ENCODE data around the gene TXNRD2.

DNA sequence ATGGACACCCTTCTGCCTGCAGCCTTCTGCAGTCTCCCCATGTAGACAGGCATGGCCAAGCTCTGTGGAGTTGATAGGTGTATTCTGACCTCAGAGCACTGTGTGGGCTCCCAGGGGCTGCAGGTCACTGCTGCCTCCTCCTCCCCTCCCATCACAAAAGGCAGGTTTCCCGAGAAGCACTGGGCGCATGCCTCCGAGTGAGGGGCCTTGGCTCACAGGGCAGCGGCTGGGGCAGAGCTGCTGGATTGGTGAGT lies 2.9 kb downstream of the TUBA8 start:
- PRO-cap, 2 experiments, result peak in 2 of 2 experiments; most common plus-strand start position 196 of the sequence (in 2); most common minus-strand start position 155 of the sequence (in 2)

DNA sequence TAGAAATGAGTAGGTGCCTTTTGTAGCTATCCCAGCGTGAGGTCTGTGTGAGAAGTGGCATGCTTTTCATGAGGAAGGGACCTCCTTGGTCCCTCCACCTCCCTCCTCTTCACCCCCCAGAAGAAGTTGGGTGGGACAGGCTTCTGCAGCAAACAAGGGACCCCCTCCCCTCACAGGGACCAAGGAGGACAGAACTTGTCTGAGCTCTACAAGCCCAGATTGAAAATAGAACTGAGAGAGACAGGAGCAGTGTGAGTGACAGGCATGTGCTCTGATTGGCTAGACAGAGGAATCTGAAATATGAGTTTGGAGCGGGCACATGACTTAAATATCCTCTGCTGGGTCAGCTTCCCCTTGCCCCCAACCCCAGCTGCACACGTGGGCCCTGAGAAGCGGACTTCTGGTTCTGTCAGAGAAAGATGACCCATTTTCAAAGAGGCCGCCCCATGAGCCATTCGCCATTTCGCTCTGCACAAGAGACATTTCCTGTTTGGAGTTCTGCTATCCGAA lies 5.2 kb downstream of the TUBA8 start:
- PRO-cap, 2 experiments, result peak in 2 of 2 experiments; most common plus-strand start position 369 of the sequence (in 1); most common minus-strand start position 221 of the sequence (in 2)

DNA sequence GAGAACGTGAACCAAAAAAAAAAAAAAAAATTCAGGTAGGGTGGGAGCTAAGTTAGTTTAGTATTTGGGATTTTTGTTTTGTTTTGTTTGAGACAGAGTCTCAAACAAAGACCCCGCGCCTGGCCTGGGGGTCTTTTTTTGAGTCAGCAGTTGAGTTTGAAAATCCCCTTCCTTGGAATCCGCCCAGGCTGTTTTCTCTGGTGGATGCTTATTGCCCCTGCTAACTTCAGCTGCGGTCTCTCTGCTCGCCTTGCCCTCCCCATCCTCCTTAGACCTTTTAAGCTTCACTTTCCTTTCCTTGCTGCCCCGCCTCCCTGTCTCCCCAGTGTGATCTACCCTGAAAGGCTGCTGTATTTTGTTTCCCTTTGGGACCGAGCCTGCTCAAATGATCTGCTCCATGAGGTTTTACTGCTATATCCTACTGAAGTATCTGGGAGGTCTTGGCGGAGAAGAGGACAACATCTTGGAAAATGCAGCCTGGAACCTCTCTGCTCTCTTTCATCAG lies 2.5 kb downstream of the USP18 start:
- PRO-cap, 2 experiments, result no peak in any of the 2 experiments

DNA sequence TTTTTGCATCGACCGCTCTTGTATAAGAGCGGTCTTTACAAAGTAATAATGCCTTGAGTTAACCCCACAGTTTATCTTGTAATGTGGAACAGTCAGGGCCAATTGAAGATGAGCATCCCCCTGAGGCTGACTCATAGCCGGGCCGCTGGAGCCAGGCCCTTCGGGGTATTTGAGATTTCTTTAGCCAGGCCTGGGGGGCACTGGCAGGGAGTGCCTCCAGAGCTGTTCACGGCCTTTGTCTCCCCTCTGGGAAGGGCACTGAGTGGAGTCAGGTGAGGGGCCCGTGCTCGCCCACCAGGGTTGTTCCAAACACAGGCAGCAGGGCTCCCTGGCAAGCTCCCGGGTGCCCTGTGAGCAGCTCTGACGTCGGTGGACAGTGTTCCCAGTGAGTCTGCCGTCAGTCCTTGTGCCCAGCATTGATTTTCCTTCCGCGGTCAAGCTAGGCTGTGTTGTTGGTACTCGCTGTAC lies 14.6 kb upstream of the PRODH start:
- PRO-cap, 2 experiments, result no peak in any of the 2 experiments

- PRO-cap, 2 experiments, result no peak in any of the 2 experiments
Observed at GRCh38 chr22:19062604-19063449, 59.4 kb downstream of the DGCR2 start.

DNA sequence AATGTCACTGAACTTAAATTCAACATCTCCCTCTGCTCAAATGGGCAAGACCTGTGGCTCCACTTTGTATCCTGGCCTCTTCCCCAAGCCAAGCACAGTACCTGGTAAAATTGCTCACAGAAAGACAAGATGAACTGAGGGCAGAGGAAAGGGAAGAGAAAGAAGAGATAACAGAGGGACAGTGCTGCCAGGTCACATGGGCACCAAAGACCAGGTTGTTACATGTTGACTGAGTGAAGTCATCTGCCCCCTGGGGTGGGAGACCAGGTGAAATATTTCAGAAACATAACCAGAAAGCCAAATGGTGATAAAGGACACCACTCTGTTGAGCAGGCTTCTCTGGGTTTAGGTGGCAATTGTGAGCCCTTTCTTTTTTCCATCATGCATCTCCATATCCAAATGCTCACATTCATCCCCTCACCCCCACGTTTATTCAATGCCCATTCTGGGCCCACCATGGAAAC lies 51.8 kb downstream of the DGCR2 start:
- PRO-cap, 2 experiments, result no peak in any of the 2 experiments

GRCh38 chr22:19292980-19293187 lies 1.4 kb upstream of the CLTCL1 start:
- PRO-cap, 2 experiments, result no peak in any of the 2 experiments

DNA sequence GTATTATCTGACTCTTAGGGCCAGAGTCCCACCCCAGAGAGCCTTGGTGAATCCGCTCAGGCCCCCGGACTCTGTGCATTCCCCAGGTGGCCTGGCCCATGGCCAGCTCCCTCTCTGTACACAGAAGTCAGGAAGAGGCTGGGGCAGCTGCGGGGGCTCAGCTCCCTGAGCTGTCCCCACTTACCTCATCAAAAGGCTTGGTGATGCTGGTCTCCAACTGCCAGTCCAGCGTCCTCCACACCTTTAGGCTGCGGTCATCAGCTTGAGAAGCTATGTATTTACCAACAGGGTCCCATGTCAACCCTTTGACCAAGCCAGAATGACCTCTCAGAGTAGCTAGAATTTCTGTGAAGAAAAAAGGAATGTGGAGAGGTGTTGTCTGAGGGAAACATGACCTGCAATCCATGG lies 34.9 kb downstream of the HIRA start:
- PRO-cap, 2 experiments, result no peak in any of the 2 experiments

GRCh38 chr22:19404730-19405462 lies 26.6 kb downstream of the HIRA start:
- PRO-cap, 2 experiments, result no peak in any of the 2 experiments

DNA sequence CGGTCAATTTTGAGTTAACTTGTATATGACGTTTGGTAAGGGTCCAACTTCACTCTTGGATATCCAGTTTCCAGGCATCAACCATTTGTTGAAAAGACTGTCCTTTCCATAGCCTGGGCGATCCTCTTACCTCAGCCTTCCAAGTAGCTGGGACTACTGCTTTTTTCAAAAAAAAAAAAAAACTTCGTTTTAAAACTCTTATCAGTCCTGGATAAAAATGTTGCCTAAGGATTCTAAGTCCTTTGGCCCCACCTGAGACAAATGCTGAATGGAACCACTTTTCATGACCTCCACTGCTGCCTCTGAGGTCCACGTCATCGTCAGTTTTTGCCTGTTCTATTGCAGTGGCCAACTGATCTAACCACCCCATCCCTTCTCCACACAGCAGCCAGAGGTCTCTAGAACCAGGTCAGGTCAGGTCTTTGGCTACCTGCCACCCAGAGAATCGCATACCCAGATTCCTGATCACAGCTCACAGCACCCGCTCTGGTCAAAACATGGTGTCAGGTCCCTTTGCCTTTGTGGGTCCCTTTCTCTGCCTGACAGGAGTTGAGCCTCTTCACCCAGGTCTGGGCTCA lies 7.2 kb downstream of the C22orf39 start:
- PRO-cap, 2 experiments, result no peak in any of the 2 experiments

GRCh38 chr22:19446180-19446821 lies 1.2 kb downstream of the C22orf39 start:
- PRO-cap, 2 experiments, result no peak in any of the 2 experiments

- PRO-cap, 2 experiments, result no peak in any of the 2 experiments
Observed at GRCh38 chr22:19632628-19633140, 81.6 kb upstream of the SEPTIN5 start.

DNA sequence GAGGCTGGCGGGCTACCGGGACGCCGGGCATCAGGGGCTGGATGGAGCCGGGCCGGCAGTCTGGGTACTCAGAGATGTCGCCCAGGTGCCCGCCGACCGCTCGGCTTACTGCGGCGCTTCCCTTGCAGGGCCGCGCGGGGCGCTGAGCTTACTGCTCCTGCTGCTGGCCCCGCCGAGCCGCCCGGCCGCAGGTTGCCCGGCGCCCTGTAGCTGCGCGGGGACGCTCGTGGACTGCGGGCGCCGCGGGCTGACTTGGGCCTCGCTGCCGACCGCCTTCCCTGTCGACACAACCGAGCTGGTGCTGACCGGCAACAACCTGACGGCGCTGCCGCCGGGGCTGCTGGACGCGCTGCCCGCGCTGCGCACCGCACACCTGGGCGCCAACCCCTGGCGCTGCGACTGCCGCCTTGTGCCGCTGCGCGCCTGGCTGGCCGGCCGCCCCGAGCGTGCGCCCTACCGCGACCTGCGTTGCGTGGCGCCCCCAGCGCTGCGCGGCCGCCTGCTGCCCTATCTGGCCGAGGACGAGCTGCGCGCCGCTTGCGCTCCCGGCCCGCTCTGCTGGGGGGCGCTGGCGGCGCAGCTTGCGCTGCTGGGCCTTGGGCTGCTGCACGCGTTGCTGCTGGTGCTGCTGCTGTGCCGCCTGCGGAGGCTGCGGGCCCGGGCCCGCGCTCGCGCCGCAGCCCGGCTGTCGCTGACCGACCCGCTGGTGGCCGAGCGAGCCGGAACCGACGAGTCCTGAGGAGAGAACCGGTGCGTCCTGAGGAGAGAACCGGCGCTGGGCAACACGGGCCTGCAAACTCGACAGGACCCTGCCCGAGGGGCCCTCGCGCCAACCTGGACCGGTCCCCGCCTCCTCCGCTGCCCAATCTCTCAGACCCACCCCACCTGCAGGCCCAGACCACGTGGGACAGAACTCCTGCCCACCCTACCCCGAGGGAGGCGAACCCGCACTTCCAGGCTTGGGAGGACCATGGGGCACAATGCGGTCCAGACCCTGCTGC lies 687 bp downstream of the GP1BB start:
- PRO-cap, 2 experiments, result peak in 2 of 2 experiments; most common plus-strand start position 388 of the sequence (in 1); most common minus-strand start position 401 of the sequence (in 2)

DNA sequence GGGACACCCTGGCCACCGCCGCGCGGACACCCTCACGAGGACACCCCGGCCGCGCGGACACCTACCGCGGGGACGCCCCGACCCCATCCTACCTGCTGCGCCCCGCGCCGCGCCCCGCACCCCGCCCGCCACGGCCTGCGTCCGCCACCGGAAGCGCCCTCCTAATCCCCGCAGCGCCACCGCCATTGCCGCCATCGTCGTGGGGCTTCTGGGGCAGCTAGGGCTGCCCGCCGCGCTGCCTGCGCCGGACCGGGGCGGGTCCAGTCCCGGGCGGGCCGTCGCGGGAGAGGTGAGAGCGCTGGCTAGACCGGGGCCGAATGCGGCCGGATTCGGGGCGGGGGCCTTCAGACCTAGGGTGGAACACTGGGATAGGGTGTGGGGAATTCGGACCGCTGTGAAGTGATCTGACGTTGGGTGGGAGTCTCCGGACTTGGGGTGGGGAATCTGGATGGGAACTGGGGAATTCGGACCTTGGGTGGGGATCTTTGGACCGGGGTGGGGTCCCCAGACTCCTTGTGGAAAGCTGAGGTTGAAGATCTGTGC lies at the start of gene TXNRD2:
Gene TXNRD2, minus strand, starts transcription at position 210 of the 543 bp plus-strand sequence.
- PRO-cap, 2 experiments, result peak in 2 of 2 experiments; most common plus-strand start position 263 of the sequence (in 2); most common minus-strand start position 210 of the sequence (in 2)

DNA sequence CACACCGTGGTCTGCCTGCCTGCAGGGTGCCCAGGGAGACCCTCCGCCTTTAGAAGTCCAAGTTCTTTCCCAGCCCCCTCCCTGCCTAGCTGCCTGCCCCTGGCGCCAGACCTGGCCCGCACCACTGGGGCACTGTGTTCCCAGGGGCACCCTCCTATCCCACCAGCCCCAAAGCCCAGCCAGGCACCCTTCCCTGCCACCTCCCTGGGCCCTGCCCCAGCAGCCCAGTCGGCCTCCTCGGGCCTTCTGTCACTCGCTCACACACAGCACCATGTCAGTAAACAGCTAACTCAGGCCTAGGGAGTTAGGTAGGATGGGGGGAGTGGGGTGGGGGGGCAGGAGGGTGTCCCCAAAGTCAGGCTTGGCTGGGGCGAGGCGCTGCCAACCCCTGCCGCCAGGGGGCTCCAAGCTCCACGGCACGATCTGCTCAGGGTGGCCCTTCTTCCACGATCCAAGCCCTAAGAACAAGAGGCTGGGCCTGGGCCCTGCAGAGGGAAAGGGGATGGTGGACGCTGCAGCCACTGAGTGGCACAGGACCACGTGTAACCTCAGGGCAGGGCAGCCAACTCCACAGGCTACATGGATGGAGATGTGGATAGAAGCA lies 28.7 kb upstream of the TXNRD2 start:
- PRO-cap, 2 experiments, result no peak in any of the 2 experiments

DNA sequence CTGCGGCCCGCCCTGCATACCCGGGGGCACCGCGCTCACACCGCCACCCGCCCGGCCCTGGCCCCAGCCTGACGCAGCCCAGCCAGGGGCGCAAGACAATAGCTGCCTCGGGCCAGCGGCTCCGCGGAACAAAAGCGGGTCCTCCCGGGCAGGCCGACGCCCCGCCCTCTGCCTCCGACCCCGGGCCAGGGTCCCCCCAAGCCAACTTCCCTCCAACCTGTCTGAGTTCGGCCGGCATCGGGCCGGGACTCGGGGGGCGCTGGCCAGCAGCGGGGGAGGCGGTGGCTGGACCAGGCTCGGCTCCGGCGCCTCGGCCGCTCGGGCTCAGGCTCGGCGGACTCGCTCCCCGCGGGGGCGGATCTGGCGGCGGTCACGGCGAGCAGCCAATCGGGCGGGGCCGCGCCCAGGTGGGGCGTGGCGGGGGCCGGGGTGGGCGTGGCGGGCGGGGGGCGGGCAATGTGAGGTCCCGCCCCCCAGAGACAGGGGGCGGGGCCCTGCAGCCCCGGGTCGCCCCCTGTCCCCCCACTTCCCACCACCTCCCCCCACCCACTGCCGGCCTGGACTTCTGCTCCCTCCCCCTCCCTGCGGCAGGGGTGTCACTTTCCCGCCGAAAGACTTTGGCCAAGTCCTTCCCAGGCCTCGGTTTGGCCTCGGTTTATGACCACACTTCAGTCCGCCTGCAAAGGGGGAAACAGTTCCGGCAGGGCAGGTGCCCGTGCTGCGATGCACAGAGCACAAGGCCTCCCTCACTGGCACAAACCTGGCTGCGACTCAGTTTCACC lies 29.6 kb downstream of the ARVCF start:
- PRO-cap, 2 experiments, result peak in 2 of 2 experiments; most common minus-strand start position 312 of the sequence (in 2)

GRCh38 chr22:20033246-20033805 lies 12.4 kb downstream of the TANGO2 start:
- PRO-cap, 2 experiments, result no peak in any of the 2 experiments

DNA sequence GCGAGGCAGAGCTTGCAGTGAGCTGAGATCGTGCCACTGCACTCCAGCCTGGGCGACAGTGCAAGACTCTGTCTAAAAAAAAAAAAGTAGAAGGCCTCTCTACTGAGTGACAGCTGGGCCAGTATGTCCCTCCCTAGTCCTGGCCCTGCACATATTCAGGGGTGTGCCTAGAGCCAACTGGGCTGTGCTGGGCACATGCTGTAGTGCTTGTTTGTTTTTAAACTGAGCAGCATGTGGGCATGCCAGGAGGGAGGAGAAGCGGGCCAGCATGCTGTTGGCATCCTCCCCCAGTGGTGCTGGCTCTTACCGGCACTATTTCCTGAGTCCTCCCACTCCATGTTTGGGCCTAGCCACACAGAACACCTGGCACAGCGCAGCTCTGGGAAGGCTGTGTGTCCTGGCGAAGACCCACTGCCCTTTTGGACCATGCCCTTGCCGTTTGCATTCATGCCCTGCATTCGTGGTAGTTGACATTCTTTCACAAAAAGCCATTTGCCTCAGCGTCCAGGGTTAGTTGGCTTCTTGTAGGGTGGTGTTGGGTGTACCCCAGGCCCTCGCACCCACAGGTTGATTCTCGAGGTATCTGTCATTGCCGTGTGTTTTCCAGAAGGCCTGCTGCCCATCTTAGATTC lies 13.4 kb downstream of the DGCR8 start:
- PRO-cap, 2 experiments, result no peak in any of the 2 experiments

GRCh38 chr22:20127674-20128613 lies 3.7 kb upstream of the ZDHHC8 start:
- PRO-cap, 2 experiments, result no peak in any of the 2 experiments

- PRO-cap, 2 experiments, result peak in 1 of 2 experiments; most common minus-strand start chr22:20155408 (in 1)
Observed at GRCh38 chr22:20155171-20155921, 4.5 kb upstream of the CCDC188 start.